Right ventricle myocardium (tissue), 1 donor: Measurements from ENCODE around the genes CCDC77 and FBXL14.

DNA sequence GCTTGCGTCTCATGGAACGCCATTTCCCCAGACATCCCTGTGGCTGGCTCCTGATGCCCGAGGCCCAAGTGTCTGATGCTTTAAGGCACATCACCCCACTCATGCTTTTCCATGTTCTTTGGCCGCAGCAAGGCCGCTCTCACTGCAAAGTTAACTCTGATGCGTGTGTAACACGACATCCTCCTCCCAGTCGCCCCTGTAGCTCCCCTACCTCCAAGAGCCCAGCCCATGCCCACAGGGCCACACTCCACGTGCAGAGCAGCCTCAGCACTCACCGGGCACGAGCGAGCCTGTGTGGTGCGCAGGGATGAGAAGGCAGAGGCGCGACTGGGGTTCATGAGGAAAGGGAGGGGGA lies 47.5 kb upstream of the IQSEC3 start:
- PRO-cap, 2 experiments: no peak in any of the 2 experiments

DNA sequence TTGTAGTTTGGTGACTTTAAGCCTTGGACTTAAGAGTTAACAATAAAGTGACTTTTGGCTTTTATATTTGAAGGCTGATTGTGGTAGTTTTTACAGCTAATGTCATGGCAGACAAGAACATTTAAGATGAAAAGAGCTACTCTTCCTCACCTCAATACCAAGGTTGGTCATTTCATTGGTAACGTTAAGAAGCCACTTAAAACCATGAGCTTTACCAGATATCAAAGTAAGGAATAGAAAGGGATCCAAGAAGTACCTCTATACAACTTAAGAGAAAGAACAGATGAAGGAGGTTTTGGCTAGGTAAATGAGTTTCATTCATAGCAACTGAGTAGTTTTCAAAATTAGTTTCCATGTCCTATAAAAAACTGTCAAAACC lies 23.7 kb upstream of the SLC6A13 start:
- PRO-cap, 2 experiments: no peak in any of the 2 experiments

GRCh38 chr12:292536-293321 lies 30.1 kb upstream of the SLC6A13 start:
- PRO-cap, 2 experiments: no peak in any of the 2 experiments

- PRO-cap, 2 experiments: no peak in any of the 2 experiments
Measured at GRCh38 chr12:350401-351176, 38.5 kb downstream of the KDM5A start.

- PRO-cap, 2 experiments: no peak in any of the 2 experiments
Measured at GRCh38 chr12:387564-388006, 1.5 kb downstream of the KDM5A start.

DNA sequence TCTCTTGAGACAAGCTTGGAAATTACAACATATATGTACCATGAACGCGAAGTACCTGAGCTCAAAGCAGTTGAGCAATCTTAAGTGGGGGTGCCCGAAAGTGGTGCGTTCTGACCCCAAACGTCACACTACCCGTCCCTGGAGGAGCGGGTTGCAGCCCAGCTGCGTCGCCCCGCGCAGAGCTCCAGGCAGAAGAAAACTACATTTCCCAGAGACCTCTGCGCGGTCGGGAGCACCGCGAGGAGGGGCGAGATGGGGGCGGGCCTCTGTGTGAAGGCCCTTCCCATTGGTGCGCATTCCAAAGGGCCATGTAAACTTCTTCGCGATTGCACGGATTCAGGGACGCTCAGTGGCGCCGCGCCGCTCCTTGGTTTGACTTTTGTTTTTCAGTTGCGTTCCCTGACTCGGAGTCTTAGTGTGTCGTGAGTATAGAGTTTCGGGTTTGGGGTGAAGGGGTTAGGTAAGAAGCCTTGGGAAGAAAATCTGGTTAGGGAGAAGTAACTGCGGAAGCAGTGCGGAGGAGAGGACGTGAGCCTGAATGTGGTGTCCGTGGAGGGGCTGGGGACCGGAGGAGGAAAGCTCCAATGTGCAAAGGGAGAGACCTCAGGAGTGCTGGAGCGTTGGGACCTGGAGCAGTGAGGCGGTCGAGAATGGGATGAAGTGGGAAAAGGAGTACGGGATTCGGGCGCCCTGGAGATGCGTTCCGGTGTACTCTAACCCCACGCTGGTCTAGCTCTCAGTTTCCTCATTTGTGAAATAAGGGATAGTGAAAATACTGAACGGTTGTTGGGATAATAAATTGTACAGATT lies at the start of gene CCDC77:
CCDC77 (plus strand) TSS at position 382 of the 810 bp plus-strand sequence.
- PRO-cap, 2 experiments: peak in 2 of 2 experiments; most common plus-strand start position 313 of the sequence (in 2); most common minus-strand start position 188 of the sequence (in 2)

GRCh38 chr12:509447-510012 lies 49.8 kb downstream of the B4GALNT3 start:
- PRO-cap, 2 experiments: no peak in any of the 2 experiments

DNA sequence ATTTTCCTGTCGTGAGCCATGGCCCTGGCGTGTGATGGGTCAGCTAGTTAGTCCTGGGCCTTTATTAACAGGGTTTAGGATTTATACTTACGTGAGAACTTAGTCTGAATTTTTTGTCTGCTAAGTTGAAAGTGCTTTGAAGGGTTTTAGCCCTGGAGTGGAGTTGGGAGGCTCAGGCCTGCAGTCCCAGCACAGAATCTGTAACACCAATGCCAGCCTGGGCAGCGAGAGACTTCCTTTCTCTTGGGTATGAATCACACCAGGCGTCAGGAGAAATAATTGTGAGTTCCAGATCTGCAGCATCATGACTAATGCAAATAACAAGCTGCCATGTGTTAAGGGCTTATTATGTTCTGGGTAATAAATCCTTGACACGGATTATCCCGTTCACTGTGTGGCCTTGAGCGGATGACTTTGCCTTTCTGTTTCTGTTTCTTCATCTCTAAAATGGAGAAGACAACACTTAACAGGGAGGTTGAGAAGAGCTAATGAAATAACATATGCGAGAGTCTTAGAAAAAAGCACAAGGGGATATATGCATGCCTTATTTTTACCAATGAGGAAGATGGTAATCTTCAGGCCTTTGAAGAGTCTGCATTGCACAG lies 70.6 kb downstream of the B4GALNT3 start:
- PRO-cap, 2 experiments: no peak in any of the 2 experiments

DNA sequence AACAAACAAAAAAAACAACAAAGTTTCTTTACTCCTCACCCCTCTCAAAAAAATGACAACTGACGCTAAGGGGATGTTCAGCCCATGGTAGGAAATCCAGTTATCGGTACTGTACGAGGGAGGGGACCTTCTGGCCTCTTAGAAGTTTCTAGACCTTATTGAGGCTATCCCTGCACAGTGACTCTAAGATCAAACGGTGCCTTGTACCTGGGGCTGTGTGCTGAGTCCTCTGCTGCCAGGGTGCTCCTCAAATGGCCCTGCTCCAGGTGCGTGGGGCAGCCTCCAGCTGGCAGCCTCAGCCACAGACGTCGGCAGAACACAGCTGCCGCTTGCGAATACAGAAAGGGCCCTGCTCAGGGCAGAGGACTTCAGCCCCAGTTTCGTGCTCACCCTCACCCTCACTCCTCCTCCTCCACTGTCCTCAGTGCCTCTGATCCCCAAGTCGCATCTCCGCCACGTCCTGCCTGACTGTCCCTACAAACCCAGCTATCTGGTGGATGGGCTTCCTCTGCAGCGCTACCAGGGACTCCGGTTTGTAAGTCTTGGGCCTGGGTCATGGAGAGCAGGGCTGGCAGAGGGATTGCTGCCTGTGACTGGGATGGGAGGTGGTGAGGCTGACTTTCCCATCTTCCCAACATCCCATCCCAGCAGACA lies 90.9 kb downstream of the B4GALNT3 start:
- PRO-cap, 2 experiments: peak in 2 of 2 experiments; most common plus-strand start position 415 of the sequence (in 2); most common minus-strand start position 207 of the sequence (in 1)

GRCh38 chr12:575831-576746 lies 87.2 kb downstream of the NINJ2 start:
- PRO-cap, 2 experiments: peak in 2 of 2 experiments; most common plus-strand start chr12:575897 (in 1); most common minus-strand start chr12:576199 (in 1)

DNA sequence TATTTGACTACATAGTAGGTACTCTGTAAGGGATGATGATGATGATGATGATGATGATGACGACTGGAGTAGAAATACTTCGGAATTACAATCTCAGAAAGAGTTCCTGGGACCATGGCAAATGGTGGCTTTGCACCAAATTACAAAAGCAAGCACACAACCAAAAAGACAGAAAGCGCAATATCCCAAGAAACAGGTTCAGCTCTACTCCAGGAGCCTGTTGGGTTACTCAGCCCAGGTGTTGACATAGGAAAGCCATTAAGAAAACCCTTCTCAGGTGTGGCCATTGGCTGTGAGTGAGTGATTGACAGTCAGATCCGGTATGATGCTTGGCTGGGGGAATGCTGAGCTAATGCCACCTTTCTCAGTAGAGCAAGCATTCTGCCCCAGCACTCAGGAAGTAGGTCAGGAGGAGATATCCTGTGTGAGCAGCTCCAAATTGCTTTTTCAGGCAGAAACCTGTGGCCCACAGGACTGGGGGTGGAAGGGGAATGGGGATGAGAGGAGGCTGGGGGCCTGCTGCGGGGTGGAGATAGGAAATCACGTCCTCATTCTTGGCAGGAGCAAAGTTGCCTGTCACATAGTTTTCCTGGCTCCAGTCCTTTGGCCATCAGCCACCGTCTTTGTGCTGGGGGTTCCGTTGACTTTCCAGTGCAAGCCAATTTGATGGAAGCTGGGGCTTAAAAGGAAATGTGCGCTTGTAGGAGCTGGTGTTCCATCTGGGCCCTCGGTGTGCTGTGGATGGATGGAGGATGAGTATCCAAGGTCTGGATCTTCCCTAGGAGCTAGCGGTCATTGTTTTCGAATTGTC lies 55.7 kb downstream of the NINJ2 start:
- PRO-cap, 2 experiments: peak in 2 of 2 experiments; most common plus-strand start position 710 of the sequence (in 2)

GRCh38 chr12:631354-631589 lies 32.0 kb downstream of the NINJ2 start:
- PRO-cap, 2 experiments: peak in 1 of 2 experiments; most common minus-strand start chr12:631472 (in 1)

DNA sequence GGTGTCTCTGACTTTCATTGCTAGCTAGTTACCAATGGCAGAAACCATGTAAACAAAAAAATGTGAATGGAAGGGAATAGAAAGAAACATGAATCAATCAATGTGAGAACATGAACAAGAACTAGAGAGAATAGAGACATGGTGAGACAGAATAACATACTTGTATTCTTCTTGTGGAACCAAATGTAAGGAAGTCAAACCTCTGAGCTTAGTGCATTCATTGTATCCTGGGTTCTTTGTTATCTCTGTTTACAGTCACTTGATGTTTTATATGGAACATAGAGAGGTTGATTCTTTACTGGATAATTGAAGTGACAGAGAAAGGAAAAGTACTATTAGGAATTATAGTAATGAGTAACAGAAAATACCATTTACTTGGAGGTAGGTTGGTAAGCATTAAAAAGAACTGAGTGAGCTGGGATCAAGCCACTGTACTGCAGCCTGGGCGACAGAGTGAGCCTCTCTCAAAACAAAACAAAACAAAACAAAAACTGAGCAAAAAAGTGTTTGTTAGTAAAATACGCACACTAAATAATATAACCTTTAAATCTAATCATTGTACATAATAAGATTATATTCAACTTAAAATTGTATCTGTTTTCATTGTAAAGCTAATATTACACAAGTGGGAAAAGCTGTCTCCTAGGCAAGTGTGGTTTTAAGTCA lies 2.4 kb upstream of the WNK1 start:
- PRO-cap, 2 experiments: no peak in any of the 2 experiments

DNA sequence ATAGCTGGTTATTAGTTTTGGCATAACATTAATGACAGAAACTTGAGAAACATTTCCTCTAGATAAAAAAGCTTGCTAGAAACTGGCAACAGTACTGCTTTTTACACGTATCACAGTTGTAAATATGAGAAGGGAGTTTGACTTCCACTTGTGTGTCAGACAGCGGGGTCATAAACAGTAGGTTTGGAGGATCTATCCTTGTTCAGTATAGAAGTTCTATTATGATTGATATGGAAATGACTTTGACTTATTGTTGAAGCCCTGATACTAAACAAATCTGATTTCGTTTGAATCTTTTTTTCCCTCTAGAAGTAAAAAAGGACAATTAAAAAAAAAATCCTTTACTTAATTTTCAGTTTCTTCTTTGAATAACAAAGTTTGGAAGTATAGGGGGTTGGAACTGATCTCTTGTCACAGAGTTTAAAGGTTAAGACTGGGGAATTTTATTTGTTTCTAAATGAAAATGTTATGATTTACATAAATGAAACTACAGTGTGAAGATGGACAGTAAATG lies 50.0 kb downstream of the WNK1 start:
- PRO-cap, 2 experiments: no peak in any of the 2 experiments

GRCh38 chr12:884947-885561 lies 64.4 kb downstream of the RAD52 start:
- PRO-cap, 2 experiments: no peak in any of the 2 experiments

GRCh38 chr12:912819-913715 lies 36.4 kb downstream of the RAD52 start:
- PRO-cap, 2 experiments: no peak in any of the 2 experiments

DNA sequence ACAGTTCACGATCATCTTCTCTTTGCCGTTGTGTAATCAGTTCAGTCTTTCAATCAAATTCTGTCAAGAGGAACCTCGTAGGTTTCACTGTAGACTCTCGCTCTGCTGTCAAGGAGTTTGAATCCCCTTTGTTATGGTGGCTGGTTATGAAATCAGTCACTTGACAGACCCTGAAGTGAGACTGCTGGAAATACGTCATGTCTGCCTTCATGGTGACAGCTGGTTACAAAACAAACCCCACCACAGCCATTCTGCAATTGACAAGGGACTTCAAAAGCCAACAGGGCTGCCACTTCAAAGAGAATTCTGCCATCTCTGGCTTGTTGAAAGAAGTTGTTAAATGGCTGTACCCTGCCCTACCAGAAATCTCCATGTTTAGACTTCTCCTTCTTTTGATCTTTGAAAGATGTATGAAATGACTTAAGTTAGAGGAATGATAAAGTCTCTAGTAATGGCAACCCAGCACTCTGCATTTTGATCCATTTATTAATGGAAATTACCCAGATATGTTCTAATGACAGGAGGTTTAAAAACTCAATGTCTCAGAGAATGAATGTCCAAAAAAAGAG lies 286.9 kb downstream of the ERC1 start:
- PRO-cap, 2 experiments: no peak in any of the 2 experiments

DNA sequence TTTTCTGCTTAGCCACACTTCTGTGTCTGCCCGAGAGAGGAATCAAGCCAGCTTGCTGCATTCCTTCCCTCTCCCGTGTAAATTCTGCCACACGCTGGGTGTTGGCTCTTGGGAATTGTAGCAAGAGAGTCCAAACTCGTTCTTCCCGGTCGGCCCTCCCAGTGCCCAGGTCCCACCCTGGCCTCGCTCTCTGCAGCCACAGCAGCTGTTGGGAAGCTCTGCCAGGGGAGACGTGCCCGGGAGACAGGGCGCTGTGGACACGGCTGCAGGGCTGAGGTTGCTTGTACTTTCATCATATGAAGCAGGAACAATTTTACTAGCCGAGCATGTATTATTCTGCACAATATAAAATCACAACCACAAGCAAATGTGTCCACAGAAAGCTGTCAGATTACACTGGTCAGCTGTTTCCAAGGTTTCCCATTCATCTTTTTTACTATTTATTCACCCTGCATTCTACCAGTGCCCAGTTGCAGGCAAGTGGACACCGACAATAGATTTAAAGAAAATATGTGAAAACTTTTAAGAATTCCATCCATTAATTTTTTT lies 97.8 kb downstream of the FBXL14 start:
- PRO-cap, 2 experiments: no peak in any of the 2 experiments

- PRO-cap, 2 experiments: no peak in any of the 2 experiments
Measured at GRCh38 chr12:1566525-1567140, 27.7 kb downstream of the FBXL14 start.

GRCh38 chr12:1594130-1595100 lies at the start of gene FBXL14:
Gene FBXL14, minus strand, starts transcription at chr12:1594581.
- PRO-cap, 2 experiments: peak in 2 of 2 experiments; most common plus-strand start chr12:1594324 (in 2); most common minus-strand start chr12:1594183 (in 2)